Measurements from ENCODE around the gene INTS1.

DNA sequence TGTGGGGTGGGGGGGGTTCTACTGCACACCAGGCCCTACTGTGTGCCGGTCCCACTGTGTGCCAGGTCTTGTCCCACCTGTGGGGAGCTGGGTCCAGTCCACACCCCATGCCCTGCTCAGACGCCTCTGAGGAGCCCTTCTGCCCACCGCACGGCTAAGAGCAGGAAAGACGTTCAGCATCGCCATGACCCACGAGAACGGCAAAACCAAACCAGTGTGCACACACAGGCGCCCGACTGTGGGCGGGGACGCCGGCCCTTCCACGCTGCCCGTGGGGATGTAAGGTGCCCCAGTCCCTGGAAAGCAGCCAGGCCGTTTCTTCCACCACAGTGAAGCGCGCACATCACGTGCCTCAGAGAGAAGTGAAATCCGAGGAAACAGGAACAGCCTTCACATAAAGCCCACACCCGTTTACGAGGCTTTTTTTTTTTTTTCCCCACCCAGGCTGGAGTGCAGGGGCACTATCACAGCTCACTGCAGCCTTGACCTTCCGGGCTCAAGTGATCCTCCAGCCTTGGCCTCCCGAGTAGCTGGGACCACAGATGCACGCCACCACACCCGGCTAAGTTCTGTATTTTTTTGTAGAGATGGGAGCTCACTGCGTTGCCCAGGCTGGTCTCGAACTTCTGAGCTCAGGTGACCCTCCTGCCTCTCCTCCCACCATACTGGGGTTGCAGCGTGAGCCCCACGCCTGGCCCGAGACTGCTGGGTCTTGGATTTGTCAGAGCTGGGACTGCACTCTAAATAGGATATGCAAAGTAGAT, 33.7 kb downstream of the GET4 start:
- PRO-cap, result unidirectional peak, minus-strand start at position 714 of the sequence
- CAGE, long polyA plus RNA, result no peak

DNA sequence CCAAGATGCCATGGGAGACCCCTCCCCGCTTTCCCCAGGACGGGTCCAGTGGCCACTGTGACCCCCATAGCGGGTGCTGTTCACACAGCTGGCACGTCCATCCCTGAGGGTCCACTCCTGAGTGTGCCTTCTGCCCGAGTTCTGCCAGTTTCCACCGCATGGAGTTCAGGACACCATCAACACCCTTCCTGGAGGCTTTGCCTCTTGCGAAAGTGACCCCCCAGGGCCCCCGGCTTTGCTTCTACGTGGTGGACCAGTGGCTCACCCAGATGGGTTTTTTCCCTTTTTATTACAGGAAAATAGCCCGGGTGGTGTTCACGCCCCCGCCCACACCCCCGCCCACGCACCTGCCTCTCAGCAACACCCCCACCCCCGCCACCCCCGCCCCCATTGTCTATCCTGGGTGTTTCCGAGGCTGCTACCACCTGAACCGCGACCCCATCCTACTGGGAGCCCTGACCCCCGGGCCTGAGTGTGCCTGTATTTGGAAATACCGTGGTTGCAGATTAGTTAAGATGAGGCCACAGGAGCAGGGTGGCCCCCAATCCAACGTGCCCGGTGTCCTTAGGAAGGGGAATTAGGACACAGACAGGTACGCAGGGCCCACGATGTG, 31.9 kb downstream of the ADAP1 start:
- PRO-cap, result no peak
- CAGE, long polyA plus RNA, result no peak

DNA sequence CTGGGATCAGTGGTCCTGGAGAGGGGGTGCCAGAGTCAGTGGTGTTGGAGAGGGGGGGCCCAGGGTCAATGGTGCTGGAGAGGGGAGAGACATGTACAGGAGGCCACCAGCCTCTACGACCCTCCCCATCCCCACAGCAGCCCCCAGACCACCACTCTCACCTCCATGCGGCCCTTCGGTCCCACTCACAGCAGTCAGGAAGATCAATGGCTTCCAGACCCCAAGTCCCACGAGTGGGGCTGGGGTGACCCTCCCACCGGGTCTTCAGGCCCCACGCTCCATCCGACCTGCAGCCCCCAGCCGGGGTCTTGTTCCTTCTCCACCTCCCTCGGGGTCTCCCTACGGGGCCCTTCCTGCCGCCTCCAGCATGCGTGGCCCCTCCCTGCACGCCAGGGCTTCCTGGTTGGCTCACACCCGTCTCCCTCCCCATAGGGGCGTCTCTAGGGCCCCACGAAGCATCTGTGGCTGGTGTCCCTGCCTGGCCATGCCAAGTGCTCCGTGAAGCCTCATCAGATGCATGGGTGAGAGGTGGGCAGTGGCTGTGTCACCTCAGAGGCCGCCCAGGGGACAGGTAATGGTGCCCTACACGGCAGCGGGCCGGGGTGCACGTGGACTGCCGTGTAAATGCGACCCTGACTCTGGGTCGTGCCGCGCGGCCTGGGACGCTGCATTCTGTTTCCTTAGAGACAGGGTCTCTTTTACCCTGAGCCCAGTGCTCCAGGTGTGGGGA, 20.0 kb downstream of the ADAP1 start:
- PRO-cap, result no peak
- CAGE, long polyA plus RNA, result no peak

- PRO-cap, result no peak
- CAGE, long polyA plus RNA, result no peak
Observed at GRCh38 chr7:944945-945419, 9.5 kb downstream of the ADAP1 start.

- PRO-cap, result no peak
- CAGE, long polyA plus RNA, result no peak
Observed at GRCh38 chr7:967265-967934, 7.9 kb downstream of the COX19 start.

GRCh38 chr7:976964-977488, 1.7 kb upstream of the COX19 start:
- PRO-cap, result no peak
- CAGE, long polyA plus RNA, result no peak

DNA sequence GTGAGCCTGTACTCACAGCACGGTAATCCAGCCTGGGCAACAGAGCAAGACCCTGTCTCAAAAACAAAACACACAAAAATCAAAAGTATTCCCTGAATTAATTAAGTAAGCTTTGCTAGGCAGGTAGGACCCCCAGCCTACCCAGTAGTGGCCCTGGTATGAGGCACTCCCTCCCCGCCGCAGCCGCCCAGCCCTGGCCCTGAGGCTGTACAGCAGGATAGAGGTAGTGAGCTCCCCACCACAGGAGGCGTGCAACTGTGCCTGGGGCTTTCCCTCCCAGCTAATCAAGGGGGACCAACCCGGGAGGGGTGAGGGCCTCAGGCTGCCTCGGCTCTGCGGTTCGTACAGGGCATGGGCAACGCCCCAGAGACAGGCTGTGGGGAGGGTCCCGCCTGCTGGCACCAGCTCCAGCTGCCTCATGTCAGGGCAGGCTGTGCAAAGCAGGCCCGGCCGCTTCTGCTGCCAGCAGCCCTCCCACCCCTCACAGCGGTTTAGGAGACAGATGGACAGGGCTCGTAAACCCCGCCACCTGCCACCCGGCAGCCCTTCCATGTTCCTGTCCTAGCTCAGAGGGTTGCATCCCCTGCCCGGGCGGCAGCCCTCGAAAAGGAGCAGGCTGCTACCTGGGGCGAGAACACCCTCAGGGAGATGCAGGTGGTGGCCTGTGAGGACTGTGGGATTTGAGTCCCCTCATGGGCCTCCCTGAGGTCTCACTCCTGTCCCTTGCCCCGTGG, 839 bp upstream of the CYP2W1 start:
- PRO-cap, result no peak
- CAGE, long polyA plus RNA, result no peak

DNA sequence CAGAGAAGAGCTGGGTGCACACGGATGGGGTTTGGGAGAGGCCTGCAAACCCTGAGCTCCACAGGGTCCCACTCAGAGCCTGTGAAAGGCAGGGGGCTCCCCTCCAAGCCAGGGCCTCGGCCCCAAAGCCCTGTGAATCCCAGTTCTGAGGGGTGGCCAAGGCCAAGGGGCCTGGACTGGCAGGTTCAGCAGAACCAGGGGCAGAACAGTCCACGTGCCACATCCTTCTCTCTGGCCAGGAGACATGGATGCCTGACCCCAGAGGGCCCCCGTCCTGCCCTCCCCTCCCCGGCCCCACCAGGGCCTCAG, 309 bp upstream of the CYP2W1 start:
- PRO-cap, result no peak
- CAGE, long polyA plus RNA, result no peak

DNA sequence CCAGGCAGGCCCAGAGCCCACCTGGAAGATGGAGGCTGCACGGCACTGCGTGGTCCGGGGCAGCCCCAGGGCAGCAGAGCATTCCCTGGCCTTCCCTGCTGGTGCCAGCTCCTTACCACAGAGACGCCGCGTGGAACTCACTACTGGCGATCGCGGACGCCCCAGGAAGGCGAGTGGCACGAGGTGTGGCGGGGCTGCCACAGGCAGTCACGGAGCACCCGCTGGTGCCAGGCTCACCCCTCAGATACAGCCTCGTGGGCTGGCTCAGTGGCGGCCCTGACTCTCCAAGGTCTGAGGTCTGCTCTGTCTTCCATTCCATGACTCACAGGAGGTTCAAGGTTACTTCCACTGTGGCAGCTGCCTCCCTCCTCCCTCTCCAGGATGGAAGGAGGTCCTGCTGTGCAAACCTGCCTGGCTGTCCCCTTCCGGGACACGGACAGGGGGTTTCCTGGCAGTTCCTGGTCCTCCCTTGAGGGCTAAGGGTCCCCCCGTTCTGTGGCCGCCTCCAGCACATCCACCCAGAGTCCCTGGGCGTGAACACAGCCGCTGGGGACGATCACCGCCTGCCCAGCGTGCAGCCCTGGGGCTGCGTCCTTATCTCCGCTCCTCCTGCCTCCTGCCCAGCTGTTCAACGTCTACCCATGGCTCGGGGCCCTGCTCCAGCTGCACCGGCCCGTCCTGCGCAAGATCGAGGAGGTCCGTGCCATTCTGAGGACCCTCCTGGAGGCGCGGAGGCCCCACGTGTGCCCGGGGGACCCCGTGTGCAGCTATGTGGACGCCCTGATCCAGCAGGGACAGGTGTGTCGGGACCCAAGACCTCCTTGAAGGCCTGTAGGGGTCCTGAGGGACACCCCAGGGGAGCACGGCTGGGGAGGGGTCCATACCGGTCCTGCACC, 3.3 kb downstream of the CYP2W1 start:
- PRO-cap, result no peak
- CAGE, long polyA plus RNA, result no peak

DNA sequence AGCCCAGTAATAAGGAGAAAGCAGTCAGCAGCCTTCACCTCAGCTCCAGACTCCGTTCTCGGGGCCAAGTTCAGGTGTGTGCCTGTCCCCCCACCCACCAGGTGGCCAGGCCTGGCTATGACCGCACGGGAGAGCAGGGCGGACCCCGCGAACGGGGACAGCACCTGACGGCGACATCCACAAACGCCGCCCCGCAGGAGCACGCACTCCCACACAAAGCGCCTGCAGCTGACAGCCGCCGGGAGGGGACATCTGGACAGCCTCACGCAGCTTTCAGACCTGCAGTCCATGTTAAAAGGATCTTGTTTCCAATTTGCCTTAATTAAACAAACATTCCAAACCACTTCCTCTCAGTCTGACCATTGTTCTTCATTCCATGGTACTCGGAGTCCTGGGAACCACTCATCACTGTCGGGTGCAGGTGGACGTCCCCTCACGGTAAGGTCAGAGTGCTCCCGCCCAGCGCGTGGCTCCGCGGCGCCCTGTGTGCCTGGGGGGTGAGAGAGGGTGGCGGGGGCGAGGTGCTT, 6.0 kb upstream of the GPER1 start:
- PRO-cap, result no peak
- CAGE, long polyA plus RNA, result no peak

DNA sequence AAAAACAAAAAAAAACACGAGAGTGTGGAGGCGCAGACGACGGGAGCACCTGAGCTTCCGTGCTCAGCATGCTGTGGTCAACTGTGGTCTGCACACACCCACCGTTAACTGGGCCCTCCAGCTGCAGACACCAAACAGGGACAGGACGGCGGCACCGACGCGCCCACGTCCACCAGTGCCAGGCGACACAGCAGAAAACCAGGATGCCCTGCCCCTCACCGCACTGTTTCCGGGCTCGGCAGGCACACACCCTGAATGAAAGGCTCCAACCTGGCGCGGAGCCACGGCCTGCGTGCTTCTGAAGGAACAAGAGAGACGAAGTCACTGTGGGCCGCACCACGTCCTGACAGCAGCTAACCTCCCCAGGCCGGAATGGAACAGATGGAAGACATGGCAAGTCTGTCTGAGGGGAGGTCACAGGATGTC, 4.3 kb upstream of the GPER1 start:
- PRO-cap, result no peak
- CAGE, long polyA plus RNA, result no peak

- PRO-cap, result no peak
- CAGE, long polyA plus RNA, result no peak
Observed at GRCh38 chr7:1095511-1096375, 7.8 kb downstream of the GPER1 start.

DNA sequence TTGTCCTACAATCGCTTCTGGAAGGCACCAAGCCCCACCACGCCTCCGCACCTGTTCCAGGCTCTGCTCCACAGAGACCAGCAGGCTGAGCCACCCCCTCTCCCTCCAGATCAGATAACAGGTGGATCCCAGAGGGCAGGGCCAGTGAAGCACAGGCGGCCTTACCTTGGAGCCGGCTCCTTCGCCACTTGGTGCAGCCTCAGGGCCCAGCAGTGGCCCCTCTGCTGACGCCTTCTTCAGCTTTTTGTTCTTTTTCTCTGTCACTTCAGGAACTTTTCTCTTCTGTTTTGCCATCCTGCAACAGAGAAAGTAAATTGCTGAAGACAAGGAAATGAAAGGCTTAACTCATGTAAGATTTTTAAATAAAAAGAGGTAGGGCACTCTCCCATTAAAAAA, 11.0 kb downstream of the C7orf50 start:
- PRO-cap, result no peak
- CAGE, long polyA plus RNA, result no peak

DNA sequence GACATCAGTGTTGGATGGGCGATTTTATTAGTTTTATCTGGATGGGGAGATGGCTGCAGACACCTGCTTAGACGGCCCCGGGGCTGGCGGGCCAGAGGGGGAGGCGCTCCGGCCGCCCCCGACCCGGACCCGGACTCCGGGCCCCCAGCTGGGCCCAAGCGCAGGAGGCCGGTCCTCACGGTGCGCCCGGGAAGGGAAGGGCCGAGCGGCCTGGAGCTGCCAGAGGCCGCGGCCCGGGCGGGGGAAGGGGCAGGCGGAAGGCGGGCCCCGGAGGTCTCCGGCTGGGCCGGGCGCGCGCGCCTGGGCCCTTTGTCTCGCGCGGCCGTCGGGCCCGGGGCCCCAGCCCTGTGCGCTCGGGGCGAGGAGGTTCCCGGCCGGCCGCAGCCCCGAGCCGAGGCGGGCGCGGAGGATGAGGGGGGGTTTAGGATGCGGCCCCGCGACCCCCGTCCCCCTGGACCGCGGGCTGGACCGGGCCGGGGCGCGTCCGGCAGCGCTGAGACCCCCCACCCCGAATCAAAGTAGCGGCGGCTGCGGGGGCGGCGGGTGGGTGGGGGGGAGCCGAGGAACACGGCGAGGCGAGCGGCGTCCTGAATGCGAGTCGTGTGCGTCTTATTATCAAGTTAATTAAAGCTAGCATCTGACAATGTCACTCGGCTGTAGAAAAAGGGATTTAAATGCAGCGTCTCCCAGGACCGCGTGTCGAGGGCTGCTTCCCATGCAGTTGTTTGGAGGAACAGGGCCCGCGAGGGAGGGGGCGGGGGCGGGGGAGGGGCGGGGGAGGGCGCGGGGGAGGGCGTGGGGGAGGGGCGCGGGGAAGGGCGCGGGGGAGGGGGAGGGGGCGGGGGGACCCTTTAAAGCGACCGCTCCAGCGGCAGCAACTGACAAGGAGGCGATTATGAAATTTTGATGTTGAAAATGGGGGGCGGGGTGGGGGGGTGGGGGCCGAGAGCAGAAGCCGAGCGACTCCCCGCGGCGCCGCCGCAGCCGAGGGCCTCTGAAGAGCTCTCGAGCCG, 2.9 kb upstream of the UNCX start:
- PRO-cap, result no peak
- CAGE, long polyA plus RNA, result no peak

DNA sequence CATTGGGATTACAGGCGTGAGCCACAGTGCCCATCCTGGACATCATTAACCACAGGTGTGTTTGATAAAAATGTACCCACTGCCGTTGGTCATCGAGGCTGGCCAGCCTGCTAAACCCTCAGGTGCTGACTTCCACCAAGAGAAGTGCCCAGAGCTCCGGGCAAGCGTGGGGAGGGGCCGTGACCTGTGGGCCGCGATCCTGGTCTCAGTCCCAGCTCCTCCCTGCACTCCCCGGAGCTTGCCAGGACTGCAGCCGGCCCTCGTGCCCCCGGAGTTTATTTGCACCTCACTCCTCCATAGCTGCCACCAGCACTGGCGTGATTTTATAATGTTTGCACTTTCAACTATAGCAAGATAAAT, 30.7 kb downstream of the UNCX start:
- PRO-cap, result no peak
- CAGE, long polyA plus RNA, result no peak

DNA sequence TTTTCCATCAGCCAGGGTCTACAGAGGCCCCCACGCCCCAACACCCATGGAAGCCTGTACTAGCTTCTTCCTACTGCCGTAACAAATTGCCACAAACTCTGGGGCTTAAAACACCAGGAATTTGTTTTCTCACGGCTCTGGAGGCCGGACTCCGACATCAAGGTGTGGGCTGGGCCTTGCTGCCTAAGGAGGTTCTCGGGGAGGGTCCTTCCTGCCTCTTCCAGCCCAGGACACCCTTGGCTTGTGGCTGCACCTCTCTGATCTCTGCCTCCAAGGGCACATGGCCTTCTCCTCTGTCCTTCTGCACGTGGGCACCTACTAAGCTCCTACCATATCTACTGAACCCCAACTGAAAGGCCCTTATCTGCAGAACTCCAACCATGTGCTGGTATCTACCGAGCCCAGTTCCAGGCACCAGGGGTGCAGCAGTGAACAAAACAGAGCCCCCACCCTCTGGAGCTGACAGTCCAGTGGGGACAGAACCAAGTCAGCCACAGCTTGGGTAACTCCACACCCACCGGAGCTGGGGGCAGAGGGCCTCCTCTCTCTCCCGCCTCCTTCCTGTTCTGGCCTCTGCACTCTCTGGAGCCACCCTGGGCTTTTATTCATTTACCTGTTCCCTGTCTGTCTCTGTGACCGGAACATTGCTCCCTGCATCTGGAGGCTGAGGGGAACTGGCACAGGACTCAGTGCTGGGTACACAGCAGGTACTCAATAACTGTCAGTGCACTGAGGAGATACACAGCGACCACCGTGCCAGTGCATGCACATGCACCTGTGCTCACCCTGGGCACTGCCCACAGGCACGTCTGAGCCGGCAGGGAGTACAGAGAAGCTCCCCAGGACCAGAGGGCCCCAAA, 2.2 kb downstream of the MICALL2 start:
- PRO-cap, result no peak
- CAGE, long polyA plus RNA, result no peak

- PRO-cap, result no peak
- CAGE, long polyA plus RNA, result no peak
Observed at GRCh38 chr7:1457998-1458784, 1.1 kb downstream of the MICALL2 start.

DNA sequence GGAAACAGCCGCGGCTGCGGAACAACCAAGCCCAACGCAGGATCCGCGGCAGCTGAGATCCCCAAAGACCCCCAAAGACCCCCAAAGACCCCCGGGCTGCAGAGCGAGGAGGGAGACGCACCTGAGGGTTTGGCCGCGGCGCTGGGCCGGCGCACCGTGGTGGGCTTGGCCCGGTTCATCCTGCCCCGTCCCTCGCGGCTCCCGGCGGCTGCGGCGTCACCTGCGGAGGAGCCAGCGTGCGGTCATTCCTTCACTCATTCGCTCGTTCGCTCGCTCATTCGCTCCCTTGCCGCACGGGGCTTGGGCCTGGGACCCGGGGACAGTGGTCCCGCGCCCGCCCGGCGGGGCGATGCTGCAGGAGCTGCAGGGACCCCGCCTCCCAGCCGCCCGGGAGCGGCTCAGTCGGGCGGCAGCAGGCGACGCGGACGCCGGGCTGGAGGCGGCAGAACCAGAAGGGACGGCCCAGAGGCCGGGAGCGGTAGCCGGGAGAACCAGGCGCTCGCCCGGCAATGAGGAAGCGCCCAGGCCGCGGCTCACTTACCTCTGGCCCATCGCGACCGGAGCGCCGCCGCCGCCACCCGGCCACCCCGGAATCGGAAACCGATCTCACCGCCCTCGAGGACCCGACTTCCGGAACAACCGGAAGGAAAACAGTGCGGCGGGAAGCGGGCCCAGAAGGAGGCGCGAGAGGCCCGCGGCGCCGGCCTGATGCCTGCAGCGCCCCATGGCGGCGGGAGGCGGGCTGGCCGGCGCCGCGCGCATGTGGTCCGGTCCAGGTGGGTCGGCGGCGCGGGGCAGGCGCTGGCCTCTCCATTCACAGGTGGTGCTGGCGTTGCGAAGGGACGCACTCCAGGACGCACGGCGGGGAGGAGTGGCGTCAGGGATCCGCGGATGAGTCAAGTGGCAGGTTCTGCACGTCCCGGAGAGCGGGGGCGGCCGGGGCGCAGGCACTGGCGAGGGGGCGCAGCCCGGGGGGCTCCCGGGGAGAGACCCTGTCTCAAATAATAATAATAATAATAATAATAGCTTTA, at the start of gene INTS1:
Gene INTS1 (minus strand): TSS at position 608 of the 1,031 bp plus-strand sequence.
- PRO-cap, result bidirectional peak, plus-strand start at position 633 of the sequence, minus-strand start at position 608 of the sequence
- CAGE, long polyA plus RNA, result no peak

DNA sequence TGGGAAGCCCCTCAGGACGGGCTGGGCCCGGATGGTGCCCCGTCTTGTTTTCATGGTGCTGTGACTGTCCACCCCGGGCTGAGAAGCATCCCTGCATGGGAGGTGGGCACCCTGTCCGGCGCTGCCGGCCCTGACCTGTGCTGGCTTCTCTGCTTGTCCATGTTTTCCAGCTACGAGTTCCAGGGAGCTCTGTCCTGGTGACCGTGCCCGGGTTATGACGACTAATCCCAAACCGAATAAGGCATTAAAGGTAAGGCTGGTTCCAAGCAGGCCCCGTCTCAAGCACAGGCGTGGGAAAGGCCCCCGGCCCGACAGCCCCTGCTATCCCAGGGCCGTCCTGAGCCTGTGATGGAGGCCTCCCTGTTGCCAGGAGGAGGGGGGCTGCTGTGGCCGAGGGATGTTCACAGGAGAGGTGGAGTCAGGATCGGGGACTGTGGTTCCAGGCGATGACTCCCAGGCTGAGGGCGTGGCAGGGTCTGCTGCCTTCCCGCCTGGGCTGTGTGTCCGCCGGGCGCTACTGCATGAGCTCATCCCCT, 8.5 kb downstream of the MAFK start:
- PRO-cap, result no peak
- CAGE, long polyA plus RNA, result no peak

DNA sequence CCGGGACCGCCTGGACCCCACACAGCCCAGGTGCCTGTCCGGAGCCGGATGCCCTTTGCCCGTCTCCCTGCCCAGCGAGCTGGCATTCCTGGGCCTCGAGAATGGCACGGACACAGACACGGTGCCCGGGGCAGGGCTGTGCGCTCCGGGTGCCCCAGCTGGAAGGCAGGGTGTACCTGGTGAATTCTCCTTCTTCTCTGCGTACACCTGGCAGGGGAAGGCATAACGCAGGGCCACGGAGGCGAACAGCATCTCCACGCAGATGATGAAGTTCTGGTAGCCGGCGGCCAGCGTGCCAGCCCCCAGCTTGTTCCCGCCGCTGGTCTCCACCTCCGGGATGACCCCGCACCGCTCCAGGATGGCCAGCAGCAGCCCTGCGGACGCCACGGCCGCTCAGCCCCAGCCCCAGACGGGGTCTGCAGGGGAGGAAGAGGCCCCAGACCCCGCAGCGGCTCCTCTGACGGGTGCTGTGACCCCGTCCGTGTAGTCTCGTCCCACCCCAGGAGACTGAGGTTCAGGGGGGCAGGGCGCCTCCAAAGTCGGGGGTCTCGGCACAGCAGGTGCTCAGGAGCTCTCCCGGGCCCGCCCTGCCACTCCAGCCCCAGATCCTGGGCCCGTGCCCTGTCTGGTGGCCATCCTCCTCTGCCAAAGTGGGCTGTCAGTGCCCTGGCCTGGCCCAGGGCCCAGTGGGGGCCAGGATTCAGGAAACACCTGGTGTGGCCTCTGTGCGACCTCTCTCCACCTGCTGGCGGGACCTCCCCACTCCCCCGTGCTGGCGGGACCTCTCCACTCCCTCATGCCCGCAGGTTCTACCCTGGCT, 8.2 kb downstream of the TMEM184A start:
- PRO-cap, result no peak
- CAGE, long polyA plus RNA, result no peak

Measured in B cell (primary cell).